Daoy (cell line): ENCODE measurements around the genes PNPLA7 and MRPL41.

- RAMPAGE, long total RNA: no peak
These were observed 3.0 kb downstream of the NRARP start for GRCh38 chr9:137299000-137299556.

DNA sequence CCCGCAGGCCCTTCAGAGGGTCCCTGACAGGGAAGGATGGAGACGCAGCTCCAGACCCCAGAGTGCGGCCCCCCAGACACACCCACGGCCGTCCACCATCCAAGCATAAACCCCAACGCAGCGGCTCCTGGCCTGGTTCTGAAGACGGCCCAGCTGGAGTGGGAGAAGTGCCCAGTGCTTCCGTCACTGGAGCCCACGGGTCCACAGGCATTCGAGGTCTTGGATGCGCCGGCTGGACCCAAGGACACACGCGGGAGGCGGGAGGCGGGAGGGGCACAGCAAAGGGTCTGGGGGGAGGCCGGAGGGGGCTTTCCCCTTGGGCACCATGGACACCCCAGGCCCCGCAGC lies 15.4 kb downstream of the EXD3 start:
- RAMPAGE, long total RNA: no peak

DNA sequence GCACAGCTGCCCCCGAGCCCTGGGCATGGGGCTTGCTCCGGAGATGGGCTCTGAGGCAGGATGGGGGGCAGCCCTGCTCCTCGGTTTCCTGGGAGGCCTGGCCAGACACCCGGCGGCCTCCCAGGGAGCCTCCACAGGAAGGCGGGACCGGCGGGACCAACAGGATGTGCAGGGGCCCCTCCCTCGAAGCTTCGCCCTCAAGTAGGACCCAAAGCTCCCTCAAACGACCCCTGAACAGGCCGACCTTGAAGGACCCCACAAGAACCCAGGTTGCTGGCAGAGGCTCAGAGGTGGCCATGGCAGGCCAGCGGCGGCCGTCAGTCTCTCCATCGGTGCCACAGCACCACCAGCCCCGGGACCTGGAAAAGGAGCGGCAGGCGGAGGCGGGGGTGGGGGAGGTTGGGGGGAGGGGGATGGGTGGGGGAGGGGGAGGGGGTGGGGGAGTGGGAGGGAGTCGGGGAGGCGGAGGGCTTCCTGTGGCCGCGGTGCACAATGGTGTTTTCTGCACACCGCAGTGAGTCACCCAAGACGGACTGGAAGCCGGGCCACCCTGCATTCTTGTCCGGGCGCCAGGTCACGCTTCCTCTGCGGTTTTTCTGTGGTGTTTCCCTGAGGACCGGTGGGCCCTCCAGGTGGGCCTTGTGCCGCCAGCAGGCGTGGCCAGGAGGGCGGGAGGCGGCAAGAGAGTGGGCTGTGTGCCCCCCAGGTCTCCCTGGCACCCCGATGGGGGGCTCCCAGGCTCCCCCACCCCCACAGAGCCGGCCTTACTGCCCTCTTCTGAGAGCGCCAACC lies 11.5 kb downstream of the EXD3 start:
- RAMPAGE, long total RNA: no peak

DNA sequence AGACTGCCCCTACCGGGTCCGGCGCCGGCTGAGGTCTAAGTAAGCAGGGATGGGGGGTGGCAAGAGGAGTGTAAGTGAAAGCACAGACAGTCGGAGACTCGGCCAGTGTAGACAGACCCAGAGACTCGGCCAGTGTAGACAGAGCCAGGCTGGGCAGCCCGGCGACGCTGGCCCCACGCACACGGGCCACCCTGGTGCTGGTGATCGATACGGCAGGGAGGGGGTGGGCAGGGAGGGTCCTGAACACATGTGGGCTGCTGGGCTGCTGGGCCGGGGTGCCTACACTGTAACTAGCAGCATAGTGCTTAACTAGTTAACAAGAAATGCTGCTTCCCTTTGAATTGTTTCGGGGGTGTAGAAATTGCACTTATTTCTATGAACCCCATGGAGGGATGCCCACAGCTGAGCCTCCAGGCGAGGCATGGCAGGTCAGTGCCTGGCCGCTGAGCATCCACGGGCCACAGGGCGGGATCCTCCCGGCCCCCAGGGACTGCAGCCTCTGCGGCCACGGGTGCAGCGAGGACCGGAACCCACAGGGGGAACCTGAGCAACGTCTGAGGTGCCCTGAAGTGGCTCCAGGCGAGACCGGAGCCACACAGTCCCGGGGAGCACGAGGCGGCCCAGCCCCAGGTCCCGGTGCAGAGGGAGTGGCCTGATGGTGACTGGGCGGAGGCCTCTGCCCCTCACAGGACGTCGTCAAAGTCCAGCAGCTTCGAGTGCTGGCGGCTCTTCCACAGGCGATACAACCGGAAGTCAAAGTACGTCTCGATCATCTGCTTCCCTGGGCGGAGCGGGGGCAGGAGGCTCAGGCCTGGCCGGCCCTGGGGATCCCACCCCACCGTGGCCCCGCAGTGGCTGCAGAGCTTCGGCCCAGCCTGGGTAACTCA lies 7.8 kb upstream of the ENTPD8 start:
- RAMPAGE, long total RNA: no peak

DNA sequence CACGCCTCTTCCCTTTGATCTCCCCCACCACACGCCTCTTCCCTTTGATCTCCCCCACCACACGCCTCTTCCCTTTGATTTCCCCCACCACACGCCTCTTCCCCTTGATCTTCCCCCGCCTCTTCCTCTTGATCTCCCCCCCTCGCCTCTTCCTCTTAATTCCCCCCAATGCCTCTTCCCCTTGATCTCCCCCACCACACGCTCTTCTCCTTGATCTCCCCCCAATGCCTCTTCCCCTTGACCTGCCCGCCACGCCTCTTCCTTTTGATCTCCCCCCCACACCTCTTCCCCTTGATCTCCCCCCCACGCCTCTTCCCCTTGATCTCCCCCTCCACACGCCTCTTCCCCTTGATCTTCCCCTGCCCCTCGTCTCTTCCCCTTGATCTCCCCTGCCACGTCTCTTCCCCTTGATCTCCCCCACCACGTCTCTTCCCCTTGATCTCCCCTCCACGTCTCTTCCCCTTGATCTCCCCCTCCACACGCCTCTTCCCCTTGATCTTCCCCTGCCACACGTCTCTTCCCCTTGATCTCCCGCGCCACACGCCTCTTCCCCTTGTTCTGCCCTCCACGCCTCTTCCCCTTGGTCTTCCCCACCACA lies 8.4 kb downstream of the NSMF start:
- RAMPAGE, long total RNA: no peak

DNA sequence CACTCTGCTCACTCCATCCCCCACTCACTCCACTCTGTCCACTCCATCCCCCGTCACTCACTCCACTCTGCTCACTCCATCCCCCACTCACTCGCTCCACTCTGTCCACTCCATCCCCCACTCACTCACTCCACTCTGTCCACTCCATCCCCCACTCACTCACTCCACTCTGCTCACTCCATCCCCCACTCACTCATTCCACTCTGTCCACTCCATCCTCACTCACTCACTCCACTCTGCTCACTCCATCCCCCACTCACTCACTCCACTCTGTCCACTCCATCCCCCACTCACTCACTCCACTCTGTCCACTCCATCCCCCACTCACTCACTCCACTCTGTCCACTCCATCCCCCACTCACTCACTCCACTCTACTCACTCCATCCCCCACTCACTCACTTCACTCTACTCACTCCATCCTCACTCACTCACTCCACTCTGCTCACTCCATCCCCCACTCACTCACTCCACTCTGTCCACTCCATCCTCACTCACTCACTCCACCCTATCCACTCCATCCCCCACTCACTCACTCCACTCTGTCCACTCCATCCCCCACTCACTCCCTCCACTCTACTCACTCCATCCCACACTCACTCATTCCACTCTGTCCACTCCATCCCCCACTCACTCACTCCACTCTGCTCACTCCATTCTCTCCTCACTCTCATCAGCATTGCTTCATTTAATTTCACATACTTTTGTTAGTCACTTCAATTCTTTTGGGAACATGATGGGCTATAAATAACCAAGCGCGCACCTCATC lies 31.6 kb downstream of the PNPLA7 start:
- RAMPAGE, long total RNA: no peak

- RAMPAGE, long total RNA: no peak
These were observed at the start of gene PNPLA7 for GRCh38 chr9:137549656-137550647. Gene PNPLA7 (minus strand): TSS chr9:137550402.

- RAMPAGE, long total RNA: no peak
These were observed at the start of gene MRPL41 for GRCh38 chr9:137551721-137552396. Gene MRPL41 (plus strand): TSS chr9:137551879.

- RAMPAGE, long total RNA: no peak
These were observed 4.5 kb downstream of the MRPL41 start for GRCh38 chr9:137555990-137556684.

DNA sequence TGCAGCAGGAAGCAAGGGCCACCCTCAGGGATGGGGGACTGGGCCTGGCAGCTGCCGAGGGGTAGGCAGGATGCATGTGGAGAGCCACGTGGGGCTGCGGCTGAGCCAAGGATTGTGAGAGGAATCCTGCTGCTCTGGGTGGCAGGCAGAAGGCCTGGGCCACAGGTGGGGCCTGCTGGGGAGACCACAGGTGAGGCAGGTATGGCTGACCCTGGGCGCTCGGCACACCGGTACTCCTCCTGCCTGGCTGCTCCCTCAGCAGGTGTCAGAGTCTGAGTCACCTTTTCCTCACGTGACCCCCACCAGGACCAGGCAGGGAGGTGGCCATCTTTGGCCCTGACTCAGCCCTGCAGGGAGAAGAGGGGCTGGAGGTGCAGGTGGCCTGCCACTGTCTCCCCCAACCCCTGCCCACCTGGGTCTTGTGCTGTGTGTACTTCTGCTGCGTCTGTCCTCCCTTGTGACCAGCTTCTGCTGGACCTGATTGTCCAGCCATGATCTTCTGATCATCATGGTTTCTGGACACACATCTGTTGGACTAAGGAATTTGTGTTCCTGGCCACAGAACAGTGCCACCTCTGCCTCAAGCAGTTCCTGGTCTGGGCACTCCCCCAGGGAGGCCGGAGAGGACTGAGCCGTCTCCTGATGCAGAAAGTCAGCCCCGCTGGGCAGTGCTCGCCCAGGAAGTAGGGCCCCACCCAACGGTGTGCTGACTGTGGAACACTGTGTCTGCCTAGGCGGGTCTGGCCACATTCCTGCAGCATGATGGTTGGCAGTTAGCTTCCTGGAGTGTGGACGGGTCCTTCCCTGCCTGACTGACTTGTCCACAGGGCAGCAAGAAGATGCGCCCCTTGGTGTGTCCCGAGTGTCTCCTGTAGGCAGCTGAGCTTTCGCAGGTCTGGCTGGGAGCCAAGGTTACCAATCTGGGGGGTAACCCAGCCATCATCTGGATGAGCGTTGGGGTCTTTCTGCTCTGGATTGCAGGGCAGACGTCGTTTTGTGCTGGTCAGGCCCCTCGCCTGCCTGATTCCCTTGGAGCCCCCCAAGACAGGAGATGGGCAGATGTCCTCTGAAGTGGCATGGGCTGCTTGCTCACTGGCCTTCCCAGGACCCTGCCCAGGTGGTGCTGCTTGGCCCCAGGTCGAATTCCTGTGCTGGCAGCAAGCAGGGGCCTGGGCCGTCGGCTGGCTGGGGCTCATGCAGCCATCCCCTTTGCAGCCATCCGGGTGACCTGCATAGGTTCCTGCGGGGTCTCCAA lies 6.6 kb downstream of the ARRDC1 start:
- RAMPAGE, long total RNA: no peak

DNA sequence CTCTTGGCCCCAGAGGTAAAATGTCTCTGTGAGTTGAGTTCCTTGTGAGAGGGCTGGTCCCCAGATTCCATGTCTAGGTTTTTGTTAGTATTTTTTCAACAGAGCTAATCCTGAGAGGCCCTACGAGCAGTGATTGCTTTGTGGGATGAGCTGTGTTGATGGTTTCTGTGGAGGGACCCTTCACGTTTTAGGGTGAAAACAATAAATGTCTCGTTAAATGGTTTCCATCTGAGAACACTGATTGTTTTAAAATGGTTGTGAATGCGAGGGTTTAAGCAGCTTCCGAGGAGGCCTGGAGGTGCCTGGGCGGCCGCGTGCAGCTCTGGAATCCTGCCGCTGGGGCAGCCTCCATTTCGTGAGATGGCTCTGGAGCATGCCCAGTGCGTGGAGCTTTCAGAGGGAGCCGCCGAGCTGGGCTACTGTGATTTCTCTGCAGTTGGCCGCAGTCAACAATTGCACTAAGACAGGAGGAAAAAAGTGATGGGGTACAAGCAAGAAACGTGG lies 46.8 kb downstream of the EHMT1 start:
- RAMPAGE, long total RNA: no peak

GRCh38 chr9:137670256-137671195 lies 51.7 kb downstream of the EHMT1 start:
- RAMPAGE, long total RNA: no peak

DNA sequence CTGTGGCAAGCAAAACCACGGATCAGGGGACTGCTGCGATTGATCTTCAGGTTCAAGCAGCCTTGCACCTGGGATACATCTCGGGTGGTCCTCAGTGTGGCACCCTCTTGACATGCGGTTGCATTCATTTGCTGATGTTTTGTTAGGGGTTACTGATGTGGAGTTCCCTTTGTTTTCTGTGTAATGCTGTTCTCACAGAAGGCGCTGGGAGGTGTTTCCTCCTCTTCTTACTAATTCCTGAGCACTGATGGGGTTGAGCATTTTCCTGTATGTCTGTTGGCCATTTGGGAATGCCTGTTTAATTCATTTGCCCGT lies 60.5 kb downstream of the EHMT1 start:
- RAMPAGE, long total RNA: no peak

GRCh38 chr9:137743125-137744101 lies 124.6 kb downstream of the EHMT1 start:
- RAMPAGE, long total RNA: no peak

DNA sequence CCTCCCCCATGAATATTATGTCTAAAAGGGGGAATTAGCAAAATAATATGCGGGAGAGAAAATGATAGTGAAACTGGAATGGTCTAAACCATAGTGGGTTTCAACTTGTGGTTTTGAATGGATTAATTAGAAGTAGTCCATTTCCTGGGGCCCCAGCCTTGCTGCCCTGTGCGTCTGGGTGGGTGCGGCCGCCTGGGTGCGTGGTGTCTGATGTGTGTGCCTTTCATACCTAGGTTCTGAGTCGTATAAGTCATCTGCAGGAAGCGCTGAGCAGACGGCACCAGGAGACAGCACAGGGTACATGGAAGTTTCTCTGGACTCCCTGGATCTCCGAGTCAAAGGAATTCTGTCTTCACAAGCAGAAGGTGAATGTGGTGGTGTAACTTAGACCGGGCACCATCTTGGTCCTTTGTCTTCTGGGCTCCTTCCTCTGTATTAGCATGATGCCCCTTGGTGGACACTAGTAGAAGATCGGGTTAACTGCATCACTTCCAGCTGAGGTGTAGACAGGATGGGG lies 119.9 kb upstream of the CACNA1B start:
- RAMPAGE, long total RNA: no peak